REH cell (cell line): ENCODE results near the genes ADPRS, THRAP3 and GRIK3.

GRCh38 chr1:35921315-35922039 is 9.4 kb upstream of the AGO3 start:
- PRO-cap: no peak

GRCh38 chr1:35928600-35929779 is 1.9 kb upstream of the AGO3 start:
- PRO-cap: no peak

GRCh38 chr1:35931500-35931716 is 503 bp downstream of the AGO3 start:
- PRO-cap: no peak

- PRO-cap: bidirectional peak, plus-strand start at chr1:36088892, minus-strand start at chr1:36088762
Observed at GRCh38 chr1:36088201-36089546, at the start of gene ADPRS. TSS of gene ADPRS (plus strand) at chr1:36088892.

DNA sequence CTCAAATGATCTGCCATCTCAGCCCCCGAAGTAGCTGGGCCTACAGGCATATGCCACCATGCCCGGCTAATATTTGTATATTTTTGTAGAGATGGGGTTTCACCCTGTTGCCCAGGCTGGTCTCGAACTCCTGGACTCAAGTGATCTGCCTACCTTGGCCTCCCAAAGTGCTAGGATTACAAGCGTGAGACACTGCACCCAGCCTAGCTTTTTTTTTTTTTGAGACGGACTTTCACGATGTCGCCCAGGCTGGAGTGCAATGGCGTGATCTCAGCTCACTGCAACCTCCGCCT is 34.1 kb downstream of the MAP7D1 start:
- PRO-cap: no peak

DNA sequence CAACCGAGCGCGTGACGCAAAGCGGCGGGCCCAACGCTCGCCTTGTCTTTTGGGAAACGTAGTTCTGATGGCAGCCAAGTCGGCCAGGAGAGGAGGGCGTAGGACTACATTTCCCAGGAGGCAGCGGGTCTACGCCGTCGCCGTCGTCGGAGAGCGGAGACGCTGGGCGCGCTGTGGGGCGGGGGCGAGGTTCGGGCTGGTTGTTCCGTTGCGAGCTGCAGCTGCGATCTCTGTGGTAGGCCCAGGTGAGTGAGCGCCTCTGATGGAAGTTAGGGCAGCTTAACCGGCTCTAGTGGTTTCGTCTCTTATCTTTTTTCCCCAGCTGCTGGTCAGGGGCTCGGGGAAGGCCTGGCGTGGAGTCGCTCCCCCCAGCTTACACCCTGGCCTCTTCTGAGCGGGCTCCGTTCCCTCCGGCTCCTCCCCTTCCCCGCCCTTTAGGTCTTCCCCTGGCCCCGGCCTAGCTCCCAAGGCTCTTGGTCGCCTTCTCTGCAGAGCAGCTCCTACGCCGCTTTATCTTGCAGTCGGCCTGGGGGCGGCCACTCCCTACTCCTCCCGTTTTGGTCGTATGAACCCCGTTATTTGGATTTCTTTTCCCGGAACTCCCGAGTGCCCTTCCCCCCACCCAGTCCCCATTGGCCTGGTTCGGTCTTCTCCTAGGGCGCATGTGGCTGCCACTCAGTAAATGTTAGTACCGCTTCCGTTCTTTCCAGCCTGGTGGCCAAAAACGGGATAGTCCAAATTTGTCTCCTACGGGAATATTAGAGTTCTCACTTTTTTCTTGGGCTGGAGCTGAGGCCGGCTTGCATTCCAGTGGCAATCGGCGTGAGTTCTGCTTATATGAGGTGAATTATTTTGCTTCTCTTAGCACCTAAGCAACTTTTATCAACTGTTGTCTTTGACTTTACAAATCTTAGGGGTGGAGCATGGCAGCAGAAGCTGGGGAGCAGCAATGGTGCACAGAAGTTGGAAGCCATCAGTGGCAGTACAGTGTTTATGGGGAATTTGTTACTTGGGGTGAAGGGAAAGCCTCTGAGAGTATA is at the start of gene THRAP3:
Gene THRAP3, plus strand, starts transcription at position 183 of the 1,040 bp plus-strand sequence.
- PRO-cap: bidirectional peak, plus-strand start at position 171 of the sequence, minus-strand start outside the sequence; bidirectional peak, plus-strand start at position 513 of the sequence, minus-strand start at position 392 of the sequence

- PRO-cap: no peak
Observed at GRCh38 chr1:36302822-36303084, 3.4 kb upstream of the SH3D21 start.

- PRO-cap: no peak
Observed at GRCh38 chr1:36349202-36350361, 26.1 kb upstream of the EVA1B start.

GRCh38 chr1:36367406-36368117 is 18.2 kb downstream of the STK40 start:
- PRO-cap: no peak

- PRO-cap: no peak
Observed at GRCh38 chr1:36411884-36412354, 14.2 kb upstream of the LSM10 start.

- PRO-cap: no peak
Observed at GRCh38 chr1:36471778-36472442, 7.7 kb upstream of the MRPS15 start.

- PRO-cap: no peak
Observed at GRCh38 chr1:37033949-37035124, at the start of gene GRIK3. TSS of gene GRIK3 (minus strand) at chr1:37034515.

DNA sequence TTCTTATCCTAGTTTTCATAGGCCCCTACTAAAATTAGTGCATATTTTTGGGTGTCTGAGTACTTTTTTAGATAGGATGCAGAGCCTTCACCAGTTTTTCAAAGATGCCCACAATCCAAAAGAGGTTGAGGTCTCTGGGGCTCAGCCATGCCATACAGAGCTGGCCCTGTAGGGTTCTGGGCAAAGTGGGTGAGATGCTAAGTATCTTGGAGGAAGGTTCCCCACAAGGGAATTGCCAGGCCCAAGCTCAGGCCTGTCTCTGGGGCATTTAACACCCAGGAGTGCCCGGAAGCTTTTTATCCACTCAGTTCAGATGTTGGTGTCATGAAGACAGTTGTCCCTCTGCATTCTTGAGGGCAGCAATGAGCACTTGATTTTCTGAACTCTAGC is 19.7 kb upstream of the GRIK3 start:
- PRO-cap: no peak

- PRO-cap: no peak
Observed at GRCh38 chr1:37391350-37391580, 83.1 kb upstream of the ZC3H12A start.

DNA sequence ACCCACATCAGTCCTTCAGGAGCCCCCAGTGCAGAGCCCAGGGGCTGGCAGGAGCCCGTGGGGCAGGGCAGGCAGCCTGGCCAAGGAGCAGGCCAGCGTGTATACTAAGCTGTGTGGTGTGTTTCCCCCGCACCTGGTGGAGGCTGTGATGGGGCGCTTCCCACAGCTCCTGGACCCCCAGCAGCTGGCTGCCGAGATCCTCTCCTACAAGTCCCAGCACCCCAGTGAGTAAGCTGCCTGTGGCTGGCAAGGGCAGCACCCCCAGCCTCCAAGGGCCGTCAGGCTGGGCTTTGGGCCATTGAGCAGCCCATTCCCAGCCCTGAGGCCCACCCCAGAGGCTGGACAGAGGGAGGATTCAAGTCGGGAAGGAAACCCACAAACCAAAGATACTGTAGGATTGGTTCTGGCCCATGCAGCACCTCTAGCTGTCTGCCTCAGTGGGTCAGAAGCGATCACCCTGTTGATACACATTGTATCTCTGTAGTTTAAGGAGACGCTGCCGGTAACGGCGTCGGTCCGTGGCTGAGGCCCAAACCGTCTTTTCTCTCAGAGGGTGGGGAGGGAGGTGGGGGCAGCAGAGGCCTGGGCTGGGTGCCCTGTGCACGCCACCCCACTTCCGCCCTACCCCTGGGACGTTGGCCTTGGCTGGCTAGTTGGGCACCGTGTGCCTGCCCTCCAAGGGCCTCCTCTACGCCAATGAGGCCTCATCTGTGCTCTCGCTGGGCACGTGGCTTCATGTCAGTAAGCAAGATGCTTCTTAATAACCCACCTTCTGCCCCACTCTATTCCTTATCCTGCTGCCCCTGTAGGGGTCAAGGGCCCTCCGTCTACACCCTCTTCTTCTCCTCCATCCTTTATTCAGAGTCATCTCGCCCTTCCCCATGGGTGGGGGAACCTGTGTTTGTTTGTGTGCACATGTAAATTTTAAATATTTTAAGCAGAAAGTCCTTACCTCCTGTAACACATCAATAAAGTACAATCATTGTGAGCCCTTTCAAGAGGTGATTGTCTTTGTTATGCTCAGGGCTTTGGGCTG is 9.3 kb downstream of the ZC3H12A start:
- PRO-cap: no peak

GRCh38 chr1:37497979-37498238 is 16.7 kb downstream of the MEAF6 start:
- PRO-cap: no peak

DNA sequence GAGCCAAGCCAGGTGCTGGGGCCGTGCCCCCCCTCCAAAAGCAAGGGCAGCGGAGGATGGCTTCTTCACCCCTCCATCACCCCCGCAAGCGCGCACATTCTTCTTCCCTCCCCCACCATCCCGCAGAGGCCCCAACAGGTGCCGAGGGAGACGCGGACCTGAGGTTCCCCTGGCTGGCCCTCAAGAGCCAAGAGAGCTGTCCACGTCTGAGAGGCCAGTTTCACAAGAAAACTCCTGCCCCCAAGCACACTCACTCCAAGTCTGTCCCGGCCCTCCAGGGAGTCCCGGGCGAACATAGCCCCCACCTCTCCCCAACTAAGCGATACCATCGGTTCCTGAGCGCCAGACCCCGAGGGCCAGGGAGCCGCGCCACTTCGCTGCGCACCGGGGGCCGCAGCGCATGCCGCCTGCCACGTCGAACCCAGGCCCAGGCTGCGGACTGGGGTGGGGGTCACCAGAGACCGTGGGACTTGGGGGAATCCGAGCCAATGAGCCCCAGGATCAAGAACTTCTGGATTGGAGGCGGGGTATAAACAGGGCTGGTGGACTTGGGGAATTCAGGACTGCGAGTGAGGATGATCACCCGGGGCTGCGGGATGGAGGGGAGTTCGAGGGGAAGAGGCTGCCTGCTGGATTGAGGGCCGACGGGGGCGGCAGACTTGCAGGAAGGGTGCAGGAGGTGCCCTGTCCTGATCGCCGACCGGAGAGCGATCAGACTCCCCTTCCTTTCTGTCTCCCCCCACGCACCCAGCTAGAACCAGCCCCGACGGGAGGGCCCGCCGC is 780 bp downstream of the RSPO1 start:
- PRO-cap: no peak

GRCh38 chr1:37676725-37677055 is 13.6 kb downstream of the C1orf109 start:
- PRO-cap: no peak

- PRO-cap: no peak
Observed at GRCh38 chr1:37795368-37795854, 1.8 kb downstream of the MANEAL start.

DNA sequence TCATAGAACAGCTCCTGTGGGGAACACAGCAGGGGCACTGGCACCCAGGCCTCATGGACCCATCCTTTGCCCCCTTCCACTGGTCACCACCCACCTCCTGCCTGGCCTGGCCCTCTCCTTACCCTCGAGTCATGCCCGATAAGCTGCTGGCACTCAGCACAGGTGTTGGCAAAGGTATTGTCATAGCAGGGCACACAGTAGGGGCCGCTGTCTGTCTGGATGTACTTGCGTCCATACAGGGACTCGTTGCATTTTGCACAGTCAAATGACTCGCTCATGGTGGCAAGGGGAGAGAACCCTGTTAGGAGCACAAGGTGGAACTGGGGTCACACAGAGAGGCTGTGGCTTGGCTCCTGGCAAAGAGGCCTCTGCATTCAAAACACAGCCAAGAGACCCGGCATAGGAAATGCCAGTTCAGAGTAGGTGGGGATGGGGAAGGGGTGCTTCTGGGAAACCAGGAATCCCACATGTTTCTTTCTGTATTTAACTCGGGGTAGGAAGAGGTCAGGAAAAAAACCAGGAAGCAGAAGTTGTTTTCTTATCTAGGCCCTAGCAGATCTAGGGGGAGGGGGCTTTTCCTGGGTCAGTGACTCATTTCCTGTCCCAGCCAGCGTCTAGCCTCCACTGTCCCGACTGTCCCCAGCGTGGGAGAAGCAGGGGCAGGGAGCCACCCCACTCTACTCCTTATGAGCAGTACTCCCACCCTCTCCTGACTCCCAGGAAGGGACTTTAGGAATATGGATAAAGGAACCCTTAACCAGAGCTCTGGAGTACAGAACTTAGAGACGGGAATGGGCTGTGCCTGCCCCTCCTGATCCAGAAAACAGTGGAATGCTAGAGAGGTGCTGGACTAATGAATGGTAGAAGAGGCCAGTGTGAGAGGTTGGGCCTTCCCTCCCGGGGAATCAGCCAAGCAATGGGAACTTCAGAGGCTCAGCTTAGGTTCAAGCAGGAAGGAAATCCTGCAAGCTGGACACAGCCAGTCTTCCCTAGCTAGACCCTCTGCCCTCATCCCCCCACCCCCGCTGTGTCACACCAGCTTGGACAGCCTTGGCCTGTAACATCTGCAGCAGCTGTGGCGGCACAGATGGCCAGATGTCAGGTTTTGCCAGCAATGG is 5.8 kb downstream of the FHL3 start:
- PRO-cap: no peak